ENCODE data around the genes NMUR1 and ALPP.

GRCh38 chr2:231425242-231425683 lies 29.8 kb downstream of the B3GNT7 start:
- RRBS = no CpG with 5 or more reads among the region's 7 CpGs

- RRBS = no CpG with 5 or more reads among the region's 11 CpGs
Observed at GRCh38 chr2:231461368-231462464, 2.6 kb downstream of the NCL start.

DNA sequence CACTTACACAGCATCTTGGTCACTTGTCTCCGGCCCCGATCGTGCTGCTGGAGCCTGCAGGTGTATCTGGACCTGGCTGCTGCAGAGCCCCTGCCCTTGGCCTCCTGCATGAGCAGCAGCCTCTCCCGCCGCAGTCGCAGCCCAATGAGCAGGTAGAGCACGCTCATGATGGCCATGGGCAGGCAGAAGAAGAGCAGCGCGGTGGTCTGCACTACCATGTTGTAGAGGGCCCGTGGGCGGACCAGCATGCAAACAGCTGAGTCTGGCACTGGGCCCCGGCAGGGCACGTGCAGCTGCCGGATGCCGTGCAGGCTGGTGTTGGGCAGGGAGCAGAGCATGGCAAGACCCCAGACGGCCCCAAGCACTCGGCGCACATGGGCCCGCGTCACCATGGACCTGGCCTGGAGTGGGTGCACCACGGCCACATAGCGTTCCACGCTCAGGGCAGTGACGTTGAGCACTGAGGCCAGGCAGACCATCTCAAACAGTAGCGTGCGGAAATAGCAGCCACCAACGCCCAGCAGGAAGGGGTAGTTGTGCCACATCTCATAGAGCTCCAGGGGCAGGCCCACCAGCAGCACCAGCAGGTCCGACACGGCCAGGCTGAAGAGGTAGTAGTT lies 2.0 kb downstream of the NMUR1 start:
- RRBS = no CpG with 5 or more reads among the region's 29 CpGs

- RRBS = 8% methylated on average over 44 of the region's 72 CpGs
Observed at GRCh38 chr2:231530126-231530767, at the start of gene NMUR1. NMUR1 (minus strand) TSS chr2:231530445.

- RRBS = no CpG with 5 or more reads among the region's 20 CpGs
Observed at GRCh38 chr2:231611675-231612755, 19.4 kb downstream of the TEX44 start.

DNA sequence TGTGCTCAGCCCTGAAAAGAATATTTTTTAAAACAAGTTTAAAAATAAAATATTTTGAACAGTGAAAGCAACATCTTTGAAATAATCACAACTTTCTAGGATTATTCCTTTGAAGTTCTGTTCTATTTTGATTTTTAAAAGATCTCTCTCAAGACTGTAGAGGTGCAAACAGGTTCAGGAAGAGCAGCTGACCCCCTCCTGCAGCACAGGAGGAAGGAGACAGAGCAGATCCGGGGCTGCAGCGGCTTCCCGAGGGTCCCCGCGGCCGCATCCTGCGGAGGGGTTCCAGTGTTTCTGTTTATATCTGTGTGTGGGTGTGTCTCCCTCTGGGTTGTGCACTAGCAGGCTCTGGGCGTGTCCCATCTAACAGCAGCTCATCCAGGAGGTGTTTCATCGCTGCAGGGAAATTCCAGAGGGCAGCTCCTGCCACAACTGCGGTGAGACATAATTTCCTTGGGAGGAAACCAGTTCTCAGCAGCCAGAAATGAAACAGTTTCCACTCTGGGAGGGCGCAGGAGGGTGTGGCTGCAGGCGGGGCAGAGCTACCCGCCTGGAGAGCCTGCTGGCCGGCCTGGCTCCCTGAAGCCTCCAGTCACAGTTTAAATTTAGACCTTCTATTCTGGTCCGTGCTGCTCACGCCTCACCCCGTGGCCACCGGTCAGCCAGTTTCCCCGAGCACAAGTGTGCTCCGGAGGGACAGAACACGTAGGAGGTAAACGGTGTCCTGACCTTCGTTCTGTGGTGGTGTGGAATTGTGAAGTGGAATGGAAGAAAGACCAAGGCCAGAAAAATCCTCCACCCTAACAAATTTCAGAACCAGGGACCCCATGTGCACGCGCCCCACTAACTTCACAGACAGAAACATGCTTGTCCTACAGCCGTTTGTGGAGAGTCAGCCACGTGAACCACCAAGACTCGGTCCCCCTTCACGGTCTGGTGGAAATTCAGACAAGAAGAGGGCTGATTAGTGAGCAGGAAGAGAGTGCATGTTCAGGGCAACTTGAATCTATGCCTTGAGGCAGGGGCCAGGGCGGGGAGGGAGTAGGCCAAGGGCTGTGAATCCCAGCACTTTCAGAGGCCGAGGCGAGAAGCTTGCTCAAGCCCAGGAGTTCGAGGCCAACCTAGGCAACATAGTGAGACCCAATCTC lies 50.1 kb downstream of the TEX44 start:
- RRBS = 1% methylated on average over 5 of the region's 33 CpGs

- RRBS = no CpG with 5 or more reads among the region's 7 CpGs
Observed at GRCh38 chr2:231646241-231646913, 53.7 kb downstream of the TEX44 start.

DNA sequence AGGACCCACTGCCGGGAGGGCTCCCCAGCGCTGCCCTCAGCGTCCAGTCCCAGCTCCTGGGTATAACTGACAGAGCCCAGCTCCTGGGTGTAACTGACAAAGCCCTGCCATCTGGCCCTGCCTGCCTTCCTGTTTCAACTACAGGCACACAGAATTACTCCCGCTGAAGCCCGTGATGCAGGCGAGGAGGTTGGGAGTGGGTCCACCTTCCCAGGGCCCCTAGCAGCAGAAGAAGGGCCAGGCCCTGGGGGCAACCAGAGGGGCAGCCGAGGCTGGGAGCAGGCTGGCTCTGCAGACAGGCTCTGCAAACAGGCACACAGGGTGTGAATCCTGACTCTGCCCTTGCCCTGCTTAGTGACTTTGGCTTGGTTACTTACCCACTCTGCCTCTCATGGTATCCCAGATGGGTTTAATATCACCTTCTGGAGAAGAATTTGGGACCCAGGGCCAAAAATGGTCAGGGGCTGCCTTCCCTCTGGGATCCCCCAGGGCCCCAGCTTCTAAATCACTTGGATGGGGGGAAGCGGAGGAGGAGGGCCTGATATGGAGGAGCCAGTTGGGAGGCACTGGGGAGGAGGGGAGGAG lies 25.4 kb upstream of the PTMA start:
- RRBS = no CpG with 5 or more reads among the region's 8 CpGs

GRCh38 chr2:231707093-231707215 lies 1.4 kb upstream of the PTMA start:
- RRBS = 0% methylated on average over 5 of the region's 14 CpGs

DNA sequence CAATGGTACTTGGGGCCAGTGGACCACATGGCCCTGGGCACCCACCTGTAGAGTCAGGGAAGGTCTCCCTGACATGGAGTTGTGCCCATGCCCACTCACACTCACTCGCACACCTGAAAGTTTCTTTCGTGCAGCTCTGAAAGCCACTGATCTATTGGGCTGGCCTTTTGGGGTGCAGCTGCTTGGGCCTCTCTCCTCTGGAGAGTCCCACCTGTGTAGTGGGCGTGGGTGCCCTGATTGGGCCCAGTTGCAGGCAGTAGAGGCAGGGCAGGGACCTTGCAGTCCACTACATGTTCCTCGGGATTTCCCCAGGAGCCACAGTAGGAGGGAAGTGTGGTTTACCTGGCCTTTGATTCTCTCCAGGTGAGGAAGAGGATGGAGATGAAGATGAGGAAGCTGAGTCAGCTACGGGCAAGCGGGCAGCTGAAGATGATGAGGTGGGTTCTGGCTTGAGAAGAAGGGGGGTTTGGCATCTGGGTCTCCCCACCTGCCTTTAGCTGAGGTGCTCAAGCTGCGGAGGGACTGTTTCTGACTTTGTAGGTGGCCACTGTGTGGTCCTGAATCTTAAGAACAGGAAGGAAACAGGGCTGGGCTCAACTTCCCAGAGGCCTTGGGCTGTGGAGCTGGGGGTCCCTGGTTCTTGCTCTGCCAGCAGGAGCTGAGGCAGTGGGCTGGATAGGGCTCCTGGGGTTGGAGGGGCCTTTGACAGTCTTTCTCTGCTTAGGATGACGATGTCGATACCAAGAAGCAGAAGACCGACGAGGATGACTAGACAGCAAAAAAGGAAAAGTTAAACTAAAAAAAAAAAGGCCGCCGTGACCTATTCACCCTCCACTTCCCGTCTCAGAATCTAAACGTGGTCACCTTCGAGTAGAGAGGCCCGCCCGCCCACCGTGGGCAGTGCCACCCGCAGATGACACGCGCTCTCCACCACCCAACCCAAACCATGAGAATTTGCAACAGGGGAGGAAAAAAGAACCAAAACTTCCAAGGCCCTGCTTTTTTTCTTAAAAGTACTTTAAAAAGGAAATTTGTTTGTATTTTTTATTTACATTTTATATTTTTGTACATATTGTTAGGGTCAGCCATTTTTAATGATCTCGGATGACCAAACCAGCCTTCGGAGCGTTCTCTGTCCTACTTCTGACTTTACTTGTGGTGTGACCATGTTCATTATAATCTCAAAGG lies 4.1 kb downstream of the PTMA start:
- RRBS = no CpG with 5 or more reads among the region's 25 CpGs

DNA sequence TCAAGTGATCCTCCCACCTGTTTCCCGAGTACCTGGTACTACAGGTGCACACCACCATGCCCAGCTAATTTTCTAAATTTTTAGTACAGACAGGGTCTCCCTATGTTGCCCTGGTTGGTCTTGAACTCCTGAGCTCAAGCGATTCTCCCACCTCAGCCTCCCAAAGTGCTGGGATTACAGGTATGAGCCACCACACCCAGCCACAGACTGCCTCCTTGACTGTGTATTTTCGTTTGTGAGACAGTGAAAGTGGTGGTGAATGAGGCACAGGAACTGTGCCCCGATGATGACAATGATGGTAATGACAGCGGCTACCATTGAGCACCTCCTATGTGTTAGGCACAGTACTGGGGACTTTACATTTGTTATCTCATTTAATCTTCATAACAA lies 77.8 kb upstream of the ALPP start:
- RRBS = no CpG with 5 or more reads among the region's 5 CpGs

DNA sequence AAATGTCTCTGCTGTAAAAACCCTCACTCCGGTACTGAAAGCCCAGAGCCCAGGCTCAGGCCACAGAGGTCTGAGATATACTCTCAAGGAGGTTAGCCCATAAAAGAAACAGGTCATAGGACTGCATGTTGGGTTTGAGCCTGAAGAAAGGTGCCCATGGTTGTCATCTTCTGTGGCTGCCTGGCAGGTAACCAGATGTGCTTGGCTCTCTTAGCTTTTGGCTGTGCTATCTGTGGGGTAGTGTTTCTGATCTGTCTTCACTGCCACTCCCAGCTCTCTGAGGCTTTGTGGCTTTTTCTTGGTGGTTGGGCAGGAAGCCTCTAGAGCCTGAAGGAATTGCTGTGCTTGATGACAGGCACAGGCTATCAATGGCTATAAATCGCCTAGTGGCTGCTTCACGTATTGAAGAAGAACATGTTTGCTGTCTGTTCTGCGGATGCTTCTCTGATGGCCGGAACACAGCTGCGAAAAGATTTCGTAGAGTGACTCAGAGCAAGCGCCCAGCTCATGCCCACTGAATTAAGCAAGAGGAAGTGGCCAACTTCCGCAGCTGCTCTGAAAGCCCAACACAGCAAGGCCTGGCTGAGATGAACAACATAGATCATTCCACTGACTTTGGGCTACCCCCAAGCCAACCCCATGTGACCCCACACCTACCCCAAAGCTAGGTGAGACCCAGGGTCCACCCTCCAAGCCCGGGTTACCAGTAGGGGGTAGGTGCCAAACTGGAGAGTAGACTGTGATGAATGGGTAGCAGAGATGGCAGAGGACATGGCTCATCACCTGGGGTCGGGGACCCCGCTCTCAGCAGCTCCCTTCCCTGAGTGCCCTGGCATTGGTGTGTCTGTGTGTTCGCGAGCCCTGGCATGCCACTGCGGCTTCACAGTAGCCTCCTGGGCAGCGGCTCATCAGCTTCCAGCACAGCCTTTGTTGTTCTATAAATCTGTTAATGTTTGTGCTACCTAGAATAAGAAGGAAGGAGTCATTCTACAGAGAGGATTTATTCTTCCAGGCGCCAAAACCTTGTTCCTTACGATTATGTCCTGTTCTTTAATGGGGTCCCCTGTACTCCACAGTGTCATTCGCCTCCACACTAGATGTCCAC lies 62.9 kb upstream of the ALPP start:
- RRBS = 74% methylated on average over 1 of the region's 19 CpGs

DNA sequence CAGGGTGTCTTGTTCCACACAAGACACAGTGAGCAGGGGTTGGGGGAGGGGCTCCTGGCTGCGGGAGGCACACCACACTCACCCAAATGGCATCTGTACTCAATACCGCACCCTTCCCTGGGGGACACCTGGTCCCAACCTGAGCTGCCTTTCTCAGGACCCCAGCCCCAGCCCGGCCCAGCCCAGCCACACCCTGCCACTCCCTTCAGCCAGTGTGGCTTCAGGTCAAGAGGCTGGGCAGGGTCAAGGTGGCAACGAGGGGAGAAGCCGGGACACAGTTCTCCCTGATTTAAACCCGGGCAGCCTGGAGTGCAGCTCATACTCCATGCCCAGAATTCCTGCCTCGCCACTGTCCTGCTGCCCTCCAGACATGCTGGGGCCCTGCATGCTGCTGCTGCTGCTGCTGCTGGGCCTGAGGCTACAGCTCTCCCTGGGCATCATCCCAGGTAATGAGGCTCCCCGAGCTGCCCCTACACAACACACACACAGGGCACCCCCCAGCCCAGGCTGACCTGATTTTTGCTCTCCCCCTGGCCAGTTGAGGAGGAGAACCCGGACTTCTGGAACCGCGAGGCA lies at the start of gene ALPP:
ALPP (plus strand) TSS at position 319 of the 576 bp plus-strand sequence.
- RRBS = 78% methylated on average over 1 of the region's 11 CpGs

GRCh38 chr2:232420535-232421725 lies 14.3 kb downstream of the ALPG start:
- RRBS = 7% methylated on average over 40 of the region's 95 CpGs

- RRBS = no CpG with 5 or more reads among the region's 4 CpGs
Observed at GRCh38 chr2:232501599-232502059, 14.0 kb upstream of the ECEL1 start.

- RRBS = no CpG with 5 or more reads among the region's 3 CpGs
Observed at GRCh38 chr2:232549999-232550240, 437 bp downstream of the TIGD1 start.

- RRBS = no CpG with 5 or more reads among the region's 6 CpGs
Observed at GRCh38 chr2:232556226-232556981, 5.9 kb downstream of the EIF4E2 start.

DNA sequence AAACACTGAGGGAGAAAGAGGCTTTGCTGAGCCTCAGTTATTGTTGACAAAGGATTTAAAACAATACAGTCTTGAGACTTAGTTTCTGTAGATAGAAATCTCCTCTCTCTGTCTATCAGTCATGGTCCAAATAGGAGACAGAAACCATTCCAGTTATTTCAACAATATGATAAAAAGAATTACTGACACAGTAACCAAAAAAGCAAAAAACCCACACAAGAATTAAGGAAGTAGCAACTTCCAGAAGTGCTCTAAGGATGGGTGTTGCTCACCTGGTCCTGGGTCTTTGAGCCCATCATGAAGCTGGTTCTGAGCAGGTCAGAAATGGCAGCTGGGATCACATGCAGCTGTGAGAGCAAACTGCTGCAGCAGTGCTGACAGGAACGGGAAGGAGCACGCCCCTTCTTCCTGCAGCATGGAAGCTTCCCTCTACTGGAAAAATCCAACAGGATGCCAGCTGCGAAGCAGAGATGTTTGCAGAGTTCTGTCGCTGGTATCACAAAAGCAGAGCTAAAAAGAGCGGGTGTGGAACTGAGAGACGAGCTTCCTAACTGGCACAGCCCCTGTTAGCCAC lies 33.6 kb downstream of the EIF4E2 start:
- RRBS = no CpG with 5 or more reads among the region's 6 CpGs

GRCh38 chr2:232697500-232698085 lies 462 bp downstream of the GIGYF2 start:
- RRBS = 4% methylated on average over 15 of the region's 37 CpGs

GRCh38 chr2:232760256-232760610 lies 16.1 kb downstream of the KCNJ13 start:
- RRBS = no CpG with 5 or more reads among the region's 3 CpGs